ENCODE data around the gene KRTAP19-4.

- RAMPAGE, long total RNA: no peak
- RRBS: no CpG with 5 or more reads among the region's 2 CpGs
Measured at GRCh38 chr21:25898725-25899014, 163.9 kb downstream of the GABPA start.

DNA sequence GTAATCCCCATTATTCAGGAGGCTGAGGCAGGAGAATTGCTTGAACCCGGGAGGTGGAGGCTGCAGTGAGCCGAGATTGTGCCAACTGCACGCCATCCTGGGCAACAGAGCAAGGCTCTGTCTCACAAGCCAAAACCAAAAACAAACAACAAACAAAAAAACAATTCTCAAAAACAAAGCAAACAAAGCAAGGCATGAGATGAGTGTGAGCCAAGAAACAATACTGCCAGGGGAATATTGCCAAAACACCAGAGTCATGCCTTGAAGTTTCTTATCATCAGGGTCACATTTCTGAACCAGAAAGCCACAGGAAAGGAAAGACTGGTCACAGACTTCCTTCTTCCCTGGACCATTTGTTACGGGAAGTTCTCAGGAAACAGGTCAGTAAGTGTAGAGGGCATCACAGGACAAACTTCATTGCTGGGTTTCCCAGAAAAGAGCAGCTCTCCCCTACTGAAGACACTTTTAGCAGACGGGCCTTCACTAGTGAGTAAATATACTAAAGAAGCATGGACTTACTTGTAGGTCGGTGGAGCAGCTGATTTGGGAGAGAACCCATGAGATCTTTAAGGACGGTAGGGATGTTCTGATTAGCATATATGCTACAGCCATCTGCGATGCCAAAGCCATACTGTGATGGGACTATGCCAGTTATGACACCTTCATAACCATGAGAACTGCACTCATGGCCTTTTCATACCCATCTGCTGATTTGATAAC lies 191.2 kb downstream of the GABPA start:
- RAMPAGE, long total RNA: no peak
- RRBS: no CpG with 5 or more reads among the region's 8 CpGs

GRCh38 chr21:26024088-26024388 lies 146.5 kb downstream of the APP start:
- RAMPAGE, long total RNA: no peak
- RRBS: no CpG with 5 or more reads among the region's 3 CpGs

GRCh38 chr21:26167488-26167907 lies 3.1 kb downstream of the APP start:
- RAMPAGE, long total RNA: no peak
- RRBS: no CpG with 5 or more reads among the region's 8 CpGs

- RAMPAGE, long total RNA: no peak
- RRBS: no CpG with 5 or more reads among the region's 7 CpGs
Measured at GRCh38 chr21:26167908-26168628, 2.5 kb downstream of the APP start.

- RAMPAGE, long total RNA: no peak
- RRBS: no CpG with 5 or more reads among the region's 9 CpGs
Measured at GRCh38 chr21:26571900-26572614, 1.0 kb downstream of the CYYR1 start.

- RAMPAGE, long total RNA: no peak
- RRBS: no CpG with 5 or more reads among the region's 16 CpGs
Measured at GRCh38 chr21:26839372-26840193, 5.6 kb downstream of the ADAMTS1 start.

DNA sequence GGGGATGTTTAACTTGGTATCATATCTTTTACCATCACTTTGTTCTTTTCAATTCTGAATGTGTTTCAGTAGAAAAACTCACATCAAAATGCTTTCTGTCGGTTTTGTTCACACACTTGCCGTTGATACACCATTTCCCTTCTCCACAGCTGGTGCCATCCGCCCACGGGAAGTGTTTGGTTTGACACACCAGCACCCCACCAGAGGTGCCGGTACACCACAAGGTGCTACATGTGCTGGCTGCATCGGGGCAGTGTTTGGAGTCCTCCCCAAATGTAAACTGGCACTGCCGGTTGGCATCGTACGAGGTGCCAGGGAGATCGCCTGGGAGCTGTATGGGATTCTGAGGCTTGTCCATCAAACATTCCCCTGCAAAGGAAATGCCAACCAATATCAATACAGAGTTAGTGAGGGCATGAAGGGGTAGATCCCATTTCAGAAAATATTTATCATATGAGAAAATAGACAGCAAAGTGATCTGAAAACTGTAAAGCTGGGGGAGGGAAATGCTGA lies 5.0 kb downstream of the ADAMTS1 start:
- RAMPAGE, long total RNA: no peak
- RRBS: 94% methylated on average over 2 of the region's 10 CpGs

- RAMPAGE, long total RNA: no peak
- RRBS: no CpG with 5 or more reads among the region's 4 CpGs
Measured at GRCh38 chr21:28099250-28099698, 785.9 kb downstream of the N6AMT1 start.

GRCh38 chr21:28754075-28754720 lies 131.0 kb downstream of the N6AMT1 start:
- RAMPAGE, long total RNA: no peak
- RRBS: no CpG with 5 or more reads among the region's 9 CpGs

GRCh38 chr21:28770412-28771397 lies 114.5 kb downstream of the N6AMT1 start:
- RAMPAGE, long total RNA: no peak
- RRBS: no CpG with 5 or more reads among the region's 5 CpGs

DNA sequence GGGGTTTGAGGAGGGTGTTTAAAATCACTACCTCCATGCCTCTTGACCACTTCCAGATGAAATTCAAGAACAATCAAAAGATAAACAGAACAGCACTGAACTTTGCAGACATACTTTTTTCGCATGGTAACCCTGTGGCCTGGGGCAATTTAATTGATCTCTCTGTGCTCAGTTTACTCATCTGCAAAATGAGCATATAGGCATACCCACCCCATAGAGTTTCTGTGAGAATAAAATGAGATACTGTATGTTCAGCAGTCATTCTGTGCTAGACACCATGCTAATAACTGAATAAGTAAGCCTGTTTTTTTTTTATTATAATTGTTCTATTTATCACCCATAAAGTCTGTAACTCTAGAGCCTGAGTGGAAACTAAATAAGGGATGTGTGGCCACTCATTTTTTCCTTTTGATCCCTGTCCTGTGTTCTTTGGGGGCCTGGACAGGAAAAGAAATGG lies 86.9 kb downstream of the N6AMT1 start:
- RAMPAGE, long total RNA: no peak
- RRBS: no CpG with 5 or more reads among the region's 1 CpG

DNA sequence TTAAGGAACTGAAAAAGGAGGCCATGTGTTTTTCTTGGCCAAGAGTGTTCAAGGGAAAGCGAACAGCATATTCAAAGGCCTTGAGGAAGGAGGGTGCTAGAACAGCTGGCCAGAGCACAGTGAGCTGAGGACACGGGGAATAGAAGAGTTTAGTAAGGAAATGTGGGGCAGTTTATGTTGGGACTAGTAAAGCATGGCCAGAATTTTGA lies 1.5 kb downstream of the RWDD2B start:
- RAMPAGE, long total RNA: no peak
- RRBS: no CpG with 5 or more reads among the region's 2 CpGs

- RAMPAGE, long total RNA: no peak
- RRBS: no CpG with 5 or more reads among the region's 9 CpGs
Measured at GRCh38 chr21:29061174-29061946, 12.1 kb downstream of the CCT8 start.

- RAMPAGE, long total RNA: no peak
- RRBS: no CpG with 5 or more reads among the region's 2 CpGs
Measured at GRCh38 chr21:29194438-29194806, 64.0 kb downstream of the MAP3K7CL start.

DNA sequence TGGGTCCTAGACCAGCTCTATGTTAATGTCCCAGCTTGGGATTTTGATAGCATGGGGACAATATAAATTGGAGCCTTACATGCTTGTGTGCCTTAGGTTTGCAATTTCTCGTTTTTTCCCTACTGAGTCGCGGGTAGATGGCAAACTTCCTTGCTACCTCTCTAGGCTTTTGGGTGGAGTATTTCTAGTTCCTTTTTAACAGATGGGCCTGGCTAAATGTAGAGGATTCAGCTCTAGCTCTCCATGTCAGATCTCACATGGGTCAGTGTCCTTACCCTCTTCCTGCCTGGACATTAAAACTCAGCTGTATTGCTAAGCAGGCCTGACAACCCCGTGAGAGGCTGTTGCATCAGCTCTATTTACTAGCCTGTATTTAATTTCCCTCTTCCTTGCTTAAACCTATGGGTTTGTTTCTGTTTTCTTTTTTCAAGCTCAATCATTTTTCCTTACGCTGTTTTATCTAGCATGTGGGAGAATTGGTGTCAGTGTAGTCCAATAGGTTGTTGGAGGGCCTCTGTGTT lies 79.6 kb upstream of the BACH1 start:
- RAMPAGE, long total RNA: no peak
- RRBS: no CpG with 5 or more reads among the region's 5 CpGs

- RAMPAGE, long total RNA: no peak
- RRBS: no CpG with 5 or more reads among the region's 1 CpG
Measured at GRCh38 chr21:29325878-29326437, 27.2 kb downstream of the BACH1 start.

DNA sequence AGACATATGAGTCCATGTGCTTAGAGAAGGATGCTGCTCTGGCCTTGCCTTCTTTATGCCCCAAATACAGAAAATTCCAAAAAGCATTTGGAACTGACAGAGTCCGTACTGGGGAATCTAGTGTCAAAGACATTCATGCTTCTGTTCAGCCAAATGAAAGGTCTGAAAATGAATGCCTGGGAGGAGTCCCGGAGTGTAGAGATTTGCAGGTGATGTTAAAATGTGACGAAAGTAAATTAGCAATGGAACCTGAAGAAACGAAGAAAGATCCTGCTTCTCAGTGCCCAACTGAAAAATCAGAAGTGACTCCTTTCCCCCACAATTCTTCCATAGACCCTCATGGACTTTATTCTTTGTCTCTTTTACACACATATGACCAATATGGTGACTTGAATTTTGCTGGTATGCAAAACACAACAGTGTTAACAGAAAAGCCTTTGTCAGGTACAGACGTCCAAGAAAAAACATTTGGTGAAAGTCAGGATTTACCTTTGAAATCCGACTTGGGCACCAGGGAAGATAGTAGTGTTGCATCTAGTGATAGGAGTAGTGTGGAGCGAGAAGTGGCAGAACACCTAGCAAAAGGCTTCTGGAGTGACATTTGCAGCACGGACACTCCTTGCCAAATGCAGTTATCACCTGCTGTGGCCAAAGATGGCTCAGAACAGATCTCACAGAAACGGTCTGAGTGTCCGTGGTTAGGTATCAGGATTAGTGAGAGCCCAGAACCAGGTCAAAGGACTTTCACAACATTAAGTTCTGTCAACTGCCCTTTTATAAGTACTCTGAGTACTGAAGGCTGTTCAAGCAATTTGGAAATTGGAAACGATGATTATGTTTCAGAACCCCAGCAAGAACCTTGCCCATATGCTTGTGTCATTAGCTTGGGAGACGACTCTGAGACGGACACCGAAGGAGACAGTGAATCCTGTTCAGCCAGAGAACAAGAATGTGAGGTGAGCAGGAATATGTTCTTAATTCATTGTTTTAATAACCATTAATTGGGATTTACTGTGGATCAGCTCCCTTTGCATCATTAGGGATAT lies 28.0 kb downstream of the BACH1 start:
- RAMPAGE, long total RNA: no peak
- RRBS: no CpG with 5 or more reads among the region's 14 CpGs

GRCh38 chr21:30348175-30348572 lies 232 bp downstream of the KRTAP23-1 start:
- RAMPAGE, long total RNA: no peak
- RRBS: no CpG with 5 or more reads among the region's 8 CpGs

DNA sequence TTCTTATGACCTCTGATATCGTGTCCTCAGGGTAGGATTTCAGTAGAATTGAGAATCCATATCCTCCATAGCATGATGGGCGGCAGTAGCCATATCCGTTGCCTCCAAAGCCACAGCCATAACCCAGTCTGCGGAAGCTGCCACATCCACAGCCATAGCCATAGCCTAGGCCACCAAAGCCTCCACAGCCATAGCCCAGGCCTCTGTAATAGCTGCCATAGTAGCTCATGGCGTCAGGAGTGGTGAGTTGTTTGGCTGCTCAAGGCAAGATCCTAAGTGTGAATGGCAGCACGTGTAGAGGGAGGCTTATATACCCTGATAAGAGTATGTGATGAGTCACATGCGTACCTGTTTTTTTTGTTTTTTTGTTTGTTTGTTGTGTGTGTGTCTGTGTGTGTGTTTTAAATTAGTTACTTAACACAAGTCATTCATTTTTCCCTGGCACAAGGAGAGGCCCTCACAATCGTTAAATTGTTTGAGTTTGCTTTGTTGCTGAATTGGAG lies at the start of gene KRTAP19-4:
TSS of gene KRTAP19-4 (minus strand) at position 284 of the 503 bp plus-strand sequence.
- RAMPAGE, long total RNA: no peak
- RRBS: no CpG with 5 or more reads among the region's 8 CpGs

Data from epithelial cell of proximal tubule (primary cell).